ReNcell CX (cell line): ENCODE results near the genes FAM180A and CREB3L2.

- PRO-cap: no peak
Measured at GRCh38 chr7:135169521-135169791, 1.1 kb downstream of the CYREN start.

GRCh38 chr7:135169792-135170561 is 530 bp downstream of the CYREN start:
- PRO-cap: no peak

DNA sequence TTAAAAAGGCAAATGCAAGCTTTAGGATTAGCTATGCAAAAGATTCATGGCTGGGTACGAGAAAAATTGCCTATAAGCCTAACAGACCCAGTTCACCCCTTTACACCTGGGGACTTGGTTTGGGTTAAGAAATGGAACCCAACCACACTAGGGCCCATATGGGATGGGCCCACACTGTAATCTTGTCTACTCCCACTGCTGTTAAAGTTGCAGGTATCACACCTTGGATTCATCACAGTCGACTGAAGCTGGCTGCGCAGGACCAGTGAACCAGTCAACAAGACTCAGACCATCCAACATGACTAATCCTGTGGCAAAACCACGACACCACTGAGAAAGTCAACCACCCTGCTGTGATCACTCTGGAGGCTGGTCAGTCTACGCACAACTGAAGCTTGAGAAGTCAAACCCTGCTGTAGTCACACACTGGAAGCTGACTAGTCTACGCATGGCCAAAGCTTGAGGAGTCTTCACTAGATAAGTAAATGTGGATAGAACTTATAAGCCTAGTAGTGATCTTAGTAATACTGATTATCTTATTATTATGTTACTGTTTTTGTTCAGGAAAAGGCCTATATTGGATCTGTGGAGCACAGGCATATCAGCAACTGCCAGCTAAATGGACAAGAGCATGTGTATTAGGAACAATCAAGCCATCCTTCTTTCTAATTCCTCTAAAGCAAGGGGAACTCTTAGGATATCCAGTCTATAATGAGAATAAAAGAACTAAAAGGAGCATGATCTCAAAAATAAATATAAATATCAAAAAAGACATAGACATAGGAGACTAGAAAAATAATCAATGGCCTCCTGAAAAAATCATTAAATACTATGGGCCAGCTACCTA is 9.7 kb upstream of the CYREN start:
- PRO-cap: no peak

DNA sequence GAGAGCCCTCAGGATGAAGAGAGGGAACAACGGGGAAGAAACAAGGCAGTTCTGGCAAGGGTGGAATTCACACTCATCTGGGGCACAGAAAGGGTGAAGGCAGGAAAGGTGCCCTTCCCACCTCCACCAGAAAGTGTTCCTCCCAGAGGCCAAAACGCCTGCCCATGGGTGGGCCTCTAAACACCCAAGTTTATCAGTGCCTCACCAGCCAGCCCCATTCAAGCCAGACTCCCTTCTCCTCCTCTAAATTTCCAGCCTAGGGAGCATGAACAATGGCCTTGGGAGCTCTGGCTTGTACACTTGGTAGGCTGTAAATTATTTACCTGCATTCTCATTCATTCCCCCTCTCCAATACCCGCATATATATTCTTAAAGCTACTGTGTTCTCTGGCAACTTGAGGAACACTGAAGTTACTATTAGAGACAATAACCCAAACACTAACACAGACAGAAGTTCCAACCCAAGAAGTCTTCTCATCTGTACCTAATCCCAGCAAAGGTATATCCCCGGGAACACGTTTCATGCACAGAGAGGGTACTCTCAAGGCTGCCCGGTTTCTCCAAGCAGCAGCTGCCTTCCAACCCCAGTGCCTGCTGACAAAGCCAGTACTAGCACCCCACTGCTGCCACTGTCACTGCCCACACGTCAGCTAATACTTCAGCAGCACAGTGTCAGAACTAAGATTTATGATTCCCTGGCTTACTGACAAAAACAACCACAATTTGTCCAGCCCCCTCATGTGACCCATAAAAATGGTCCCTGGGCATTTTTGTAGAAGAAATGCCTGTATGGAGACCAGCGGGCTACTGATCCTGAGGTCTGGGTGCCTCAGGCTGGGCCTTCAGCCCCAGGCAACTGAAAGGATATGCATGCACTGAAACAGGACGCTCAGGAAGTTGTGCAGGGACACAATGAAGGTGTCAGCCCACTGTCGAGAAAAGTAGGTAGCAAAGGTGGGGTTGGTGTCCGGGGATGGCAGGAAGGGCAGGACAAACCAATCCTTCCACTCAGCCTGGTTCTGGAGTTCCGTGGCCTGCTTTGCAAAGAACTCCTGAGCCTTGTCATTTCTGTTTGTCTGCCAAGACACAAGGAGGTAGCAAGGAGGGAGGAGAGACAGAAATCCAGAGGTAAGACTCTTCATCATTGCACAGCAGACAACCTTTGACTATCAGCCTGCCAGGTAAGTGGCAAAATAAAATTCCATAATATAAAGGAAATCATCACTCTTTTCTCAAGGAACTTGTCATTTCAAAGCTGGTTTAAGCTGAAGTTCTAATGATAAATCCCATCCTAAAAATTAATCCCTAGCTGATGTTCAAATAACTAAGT is 2.9 kb downstream of the WDR91 start:
- PRO-cap: no peak

DNA sequence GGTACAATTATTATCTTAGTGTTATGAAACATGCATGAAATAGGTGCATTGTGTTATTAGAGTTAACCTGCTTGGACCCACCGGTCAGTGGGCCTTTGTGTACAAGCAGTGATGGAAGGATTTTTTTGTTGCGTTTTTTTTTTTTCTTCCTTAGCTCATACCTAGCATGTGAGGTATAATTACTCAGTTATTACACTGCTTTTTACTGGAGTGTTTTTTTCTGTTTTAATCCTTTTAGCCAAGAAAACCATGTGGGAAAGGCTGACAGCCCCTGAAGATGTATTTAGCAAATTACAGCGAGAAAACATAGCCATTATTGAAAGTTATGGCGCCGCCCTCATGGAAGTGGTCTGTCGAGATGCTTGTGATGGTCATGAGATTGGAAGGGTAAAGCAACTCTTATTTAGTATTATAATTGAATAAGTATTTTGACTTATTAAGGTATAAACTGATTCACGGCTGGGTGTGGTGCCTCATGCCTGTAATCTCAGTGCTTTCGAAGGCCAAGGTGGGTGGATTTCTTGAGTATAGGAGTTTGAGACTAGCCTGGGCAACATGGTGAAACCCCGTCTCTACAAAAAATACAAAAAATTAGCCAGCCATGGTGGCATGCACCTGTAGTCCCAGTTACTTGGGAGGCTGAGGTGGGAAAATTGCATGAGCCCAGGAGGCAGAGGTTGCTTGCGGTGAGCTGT is 39.6 kb upstream of the STMP1 start:
- PRO-cap: no peak

- PRO-cap: no peak
Measured at GRCh38 chr7:135650399-135651284, 11.7 kb upstream of the STMP1 start.

GRCh38 chr7:135748342-135749203 is at the start of gene FAM180A:
Gene FAM180A (minus strand): TSS chr7:135748813.
- PRO-cap: no peak

DNA sequence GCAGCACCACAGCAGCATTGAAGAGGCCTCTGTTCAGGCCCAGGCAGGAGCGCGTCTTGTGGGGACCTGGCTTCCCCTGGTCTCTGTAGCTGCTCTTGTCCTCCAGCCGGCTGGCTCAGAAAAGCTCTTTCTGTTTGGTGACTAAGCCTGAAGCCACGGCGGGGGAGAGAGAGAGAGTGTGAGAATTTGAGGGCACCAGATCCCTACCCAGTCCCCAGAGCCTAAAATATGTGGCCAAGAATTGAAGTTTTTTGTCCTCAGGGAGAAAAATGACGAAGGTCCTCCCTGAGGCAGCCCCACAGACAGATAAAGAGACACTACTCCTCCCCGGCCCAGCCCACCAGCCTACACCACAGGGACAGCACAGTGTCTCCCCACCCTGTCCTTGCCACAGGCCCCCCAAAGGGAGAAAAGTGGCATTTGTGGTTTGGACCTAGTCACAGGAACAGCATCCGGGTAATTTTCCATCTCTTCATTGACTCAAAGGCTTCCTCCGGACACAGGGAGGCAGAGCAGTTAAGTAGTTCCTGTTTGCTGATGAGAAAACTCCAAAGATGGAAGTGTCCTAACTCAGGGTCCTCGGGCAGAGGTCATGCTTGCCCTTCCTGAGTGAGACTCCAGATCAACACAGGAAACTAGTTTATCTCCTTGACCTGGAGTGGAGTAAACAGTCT is 13.3 kb upstream of the FAM180A start:
- PRO-cap: unidirectional peak, minus-strand start at position 52 of the sequence

DNA sequence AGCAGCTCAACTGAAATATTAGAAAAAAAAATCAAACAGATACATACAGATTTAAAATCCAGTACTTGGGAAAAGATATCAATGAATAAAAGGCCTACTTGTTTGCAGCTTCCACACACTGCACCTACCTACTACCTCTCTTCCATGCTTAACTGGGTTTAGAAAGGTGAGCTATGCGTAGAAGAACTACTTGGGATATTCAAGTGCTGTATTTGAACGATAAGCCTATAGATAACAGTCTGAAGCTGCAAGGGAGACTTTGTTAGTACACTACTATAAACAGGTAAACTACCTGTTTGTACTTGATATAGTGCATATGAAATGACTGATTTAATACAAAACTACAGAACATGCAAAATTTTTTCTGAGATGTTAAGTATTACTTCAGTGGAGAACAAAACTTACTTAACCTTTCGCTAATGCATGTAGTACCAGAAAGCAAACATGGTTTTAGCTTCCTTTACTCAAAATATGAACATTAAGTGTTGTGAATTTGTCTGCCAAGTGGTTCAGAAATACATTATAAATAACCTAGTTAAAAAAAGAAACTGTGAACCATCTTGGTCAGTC is 50.0 kb downstream of the MTPN start:
- PRO-cap: no peak

DNA sequence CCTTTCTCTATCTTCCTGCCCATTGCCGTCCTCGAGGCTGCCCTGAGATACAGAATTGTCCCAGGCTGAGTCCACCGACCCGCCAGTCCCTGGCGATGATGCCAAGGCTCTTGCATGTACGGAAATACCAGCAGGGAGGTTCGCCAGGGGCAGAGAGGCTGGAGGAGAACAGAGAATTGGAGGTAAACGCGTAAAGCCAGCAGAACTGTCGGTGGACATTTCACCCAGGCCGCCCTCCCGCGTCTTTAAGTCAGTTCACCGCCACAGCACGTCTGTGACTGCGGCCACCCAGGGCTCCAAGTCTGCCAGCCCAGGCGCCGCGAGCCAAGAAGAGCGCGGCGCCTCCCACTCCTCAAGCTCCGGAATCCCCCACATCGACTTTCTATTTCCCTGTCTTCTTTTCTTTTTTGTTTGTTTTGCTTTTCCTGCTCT is 2.1 kb downstream of the CHRM2 start:
- PRO-cap: no peak

GRCh38 chr7:137347312-137347830 is 3.8 kb upstream of the PTN start:
- PRO-cap: no peak

- PRO-cap: no peak
Measured at GRCh38 chr7:137820517-137821182, 26.1 kb downstream of the DGKI start.

- PRO-cap: no peak
Measured at GRCh38 chr7:137879038-137880010, 32.5 kb upstream of the DGKI start.

GRCh38 chr7:137943945-137944777 is 57.7 kb downstream of the CREB3L2 start:
- PRO-cap: no peak

GRCh38 chr7:137950777-137951398 is 51.0 kb downstream of the CREB3L2 start:
- PRO-cap: no peak

DNA sequence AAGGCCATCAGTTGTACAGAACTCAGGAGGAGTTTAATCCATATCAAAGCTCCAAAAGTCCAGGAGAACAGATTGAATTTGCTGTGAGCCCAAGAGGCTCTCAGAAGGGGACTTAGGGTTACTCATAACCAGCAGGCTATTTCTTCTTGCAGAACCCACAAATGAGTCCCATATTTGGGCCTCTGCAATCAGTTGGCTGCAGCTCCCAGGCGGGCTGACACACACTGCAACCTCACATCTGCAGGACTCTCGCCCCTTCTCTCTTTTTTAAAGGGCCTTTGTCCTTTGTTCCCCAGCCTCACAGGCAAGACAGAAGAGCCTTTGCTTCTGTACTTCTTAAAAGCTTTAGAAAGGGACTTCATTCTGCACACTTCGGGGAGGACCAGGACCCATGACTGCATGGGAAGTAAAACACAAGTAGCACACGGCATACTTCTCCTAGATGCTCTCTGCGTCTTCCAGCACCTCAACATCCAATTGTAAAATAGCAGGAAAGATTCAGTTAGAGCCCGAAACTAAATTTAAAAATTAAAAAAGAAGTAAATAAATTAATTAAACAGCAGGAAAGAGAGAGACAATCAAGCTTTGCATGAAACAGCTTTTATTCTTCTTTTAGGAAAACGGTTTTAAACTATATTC is 26.6 kb downstream of the CREB3L2 start:
- PRO-cap: unidirectional peak, plus-strand start at position 374 of the sequence

- PRO-cap: bidirectional peak, plus-strand start at chr7:138001647, minus-strand start at chr7:138001563; bidirectional peak, plus-strand start at chr7:138001710, minus-strand start at chr7:138001710; bidirectional peak, plus-strand start at chr7:138001853, minus-strand start at chr7:138001805; unidirectional peak, minus-strand start at chr7:138001911; unidirectional peak, minus-strand start at chr7:138002055
Measured at GRCh38 chr7:138001213-138002220, at the start of gene CREB3L2. Gene CREB3L2 (minus strand): TSS chr7:138002086.

DNA sequence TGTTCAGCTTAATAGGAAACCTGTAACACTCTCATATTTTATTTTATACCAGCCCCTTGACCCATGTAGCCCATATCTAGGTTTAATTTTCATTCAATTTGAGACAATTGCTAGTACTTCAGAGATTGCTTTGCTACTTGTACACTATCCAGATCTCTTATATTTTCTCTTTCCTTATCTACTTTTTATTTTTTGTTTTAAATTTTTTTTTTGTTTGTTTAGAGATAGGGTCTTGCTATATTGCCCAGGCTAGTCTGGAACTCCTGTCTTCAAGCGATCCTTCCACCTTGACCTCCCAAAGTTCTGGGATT is 31.3 kb downstream of the AKR1D1 start:
- PRO-cap: no peak

DNA sequence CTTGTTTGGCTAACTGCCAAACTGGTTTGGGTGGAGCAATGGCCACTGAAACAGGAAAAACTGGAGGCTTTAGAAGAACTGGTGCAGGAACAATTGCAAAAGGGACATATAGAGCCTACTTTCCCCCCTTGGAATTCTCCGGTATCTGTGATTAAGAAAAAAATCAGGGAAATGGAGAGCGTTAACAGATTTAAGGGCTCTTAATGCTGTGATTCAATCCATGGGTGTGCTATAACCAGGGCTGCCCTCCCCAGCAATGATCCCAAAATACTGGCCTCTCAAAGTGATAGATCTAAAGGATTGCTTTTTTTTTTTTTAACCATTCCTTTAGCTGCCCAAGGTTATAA is 117.9 kb upstream of the TRIM24 start:
- PRO-cap: no peak

DNA sequence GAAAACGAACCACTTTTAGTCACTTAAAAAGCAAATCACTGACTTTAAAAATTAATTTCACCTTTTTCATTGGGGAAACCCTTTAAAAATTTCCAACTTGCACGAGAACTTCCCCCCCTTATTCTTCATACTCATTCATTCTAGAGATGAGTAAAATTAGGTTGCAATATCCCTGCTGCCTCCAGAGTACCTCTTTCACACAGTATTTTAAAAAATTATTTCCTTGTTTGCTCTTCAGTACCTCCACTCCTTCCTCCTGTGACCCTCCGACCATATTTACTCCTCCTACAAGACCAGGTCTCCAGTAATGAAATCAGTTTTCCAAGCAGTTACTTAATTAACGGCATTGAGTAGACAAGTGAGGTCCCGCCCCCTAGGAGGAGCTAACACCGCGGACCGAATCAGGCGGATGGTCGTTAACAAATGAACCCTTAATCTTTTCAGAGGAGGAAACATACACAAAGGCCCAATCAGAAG is 488 bp upstream of the TRIM24 start:
- PRO-cap: unidirectional peak, minus-strand start at position 303 of the sequence; bidirectional peak, plus-strand start outside the sequence, minus-strand start at position 382 of the sequence